GM23338 (cell line): Measurements from ENCODE around the genes HNRNPA0 and KIF20A.

DNA sequence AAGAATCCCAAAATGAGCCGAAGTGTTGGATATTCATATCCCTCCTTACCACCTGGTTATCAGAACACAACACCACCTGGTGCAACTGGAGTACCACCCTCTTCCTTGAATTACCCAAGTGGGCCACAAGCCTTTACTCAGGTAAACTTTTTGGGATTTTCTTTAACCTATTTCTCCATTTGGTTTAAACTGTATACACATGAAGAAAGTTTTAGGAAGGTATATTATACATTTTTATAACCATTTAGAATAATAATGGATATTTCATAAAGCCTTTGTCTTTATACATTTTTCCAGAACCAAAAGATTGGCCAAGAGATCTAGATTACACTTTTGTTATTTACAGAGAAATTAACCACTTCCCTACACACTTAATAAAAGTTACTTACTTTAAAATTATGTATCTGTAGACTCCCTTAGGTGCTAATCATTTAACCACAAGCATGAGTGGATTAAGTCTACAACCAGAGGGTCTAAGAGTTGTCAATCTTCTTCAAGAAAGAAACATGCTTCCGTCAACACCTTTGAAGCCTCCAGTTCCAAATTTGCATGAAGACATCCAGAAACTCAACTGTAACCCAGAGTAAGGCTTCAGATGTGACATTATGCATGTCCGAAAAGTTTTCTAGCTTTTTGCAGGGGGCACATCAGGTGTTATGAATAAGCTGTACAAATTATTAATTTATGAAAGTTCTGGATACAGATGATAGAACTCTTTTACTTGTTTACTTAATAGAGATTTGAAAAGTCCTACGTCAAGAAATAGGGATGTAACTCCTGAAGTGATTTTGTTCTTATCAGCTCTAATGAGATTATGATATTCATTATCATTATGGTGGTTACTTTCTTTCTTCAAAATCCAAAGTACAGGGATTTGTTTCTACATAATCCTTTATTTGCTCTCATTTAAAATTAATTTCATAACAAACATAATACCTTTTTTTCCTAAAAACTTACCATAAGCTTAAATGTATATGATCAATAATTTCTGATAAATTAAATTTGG is 26.4 kb downstream of the SEC24A start:
- PRO-cap: no peak
- RAMPAGE, long total RNA: no peak

DNA sequence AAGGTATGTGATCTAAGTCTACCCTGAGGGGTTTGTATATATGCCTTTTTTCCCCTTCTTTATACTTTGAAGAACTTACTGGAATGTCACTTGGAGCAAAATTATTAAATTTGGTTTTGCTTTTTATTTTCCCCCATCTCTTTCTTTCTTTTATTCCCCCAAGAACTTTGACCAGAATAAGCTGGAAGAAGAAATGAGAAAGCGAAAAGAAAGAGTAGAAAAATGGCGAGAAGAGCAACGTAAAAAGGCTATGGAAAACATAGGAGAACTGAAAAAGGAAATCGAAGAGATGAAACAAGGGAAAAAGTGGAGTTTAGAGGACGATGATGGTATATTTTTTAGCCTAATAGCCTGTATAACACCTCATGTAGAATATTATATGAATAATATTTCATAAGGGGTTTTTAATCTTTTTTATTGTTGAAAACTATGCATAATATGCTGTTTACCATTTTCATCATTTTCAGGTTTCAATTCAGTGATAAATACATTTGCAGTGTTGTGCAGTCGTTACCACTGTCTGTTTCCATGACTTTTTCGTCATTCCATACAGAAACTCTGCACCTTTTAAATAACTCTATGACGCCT is 15.0 kb downstream of the DDX46 start:
- PRO-cap: no peak
- RAMPAGE, long total RNA: no peak

GRCh38 chr5:134912042-134912820 is 7.3 kb downstream of the PCBD2 start:
- PRO-cap: no peak
- RAMPAGE, long total RNA: no peak

DNA sequence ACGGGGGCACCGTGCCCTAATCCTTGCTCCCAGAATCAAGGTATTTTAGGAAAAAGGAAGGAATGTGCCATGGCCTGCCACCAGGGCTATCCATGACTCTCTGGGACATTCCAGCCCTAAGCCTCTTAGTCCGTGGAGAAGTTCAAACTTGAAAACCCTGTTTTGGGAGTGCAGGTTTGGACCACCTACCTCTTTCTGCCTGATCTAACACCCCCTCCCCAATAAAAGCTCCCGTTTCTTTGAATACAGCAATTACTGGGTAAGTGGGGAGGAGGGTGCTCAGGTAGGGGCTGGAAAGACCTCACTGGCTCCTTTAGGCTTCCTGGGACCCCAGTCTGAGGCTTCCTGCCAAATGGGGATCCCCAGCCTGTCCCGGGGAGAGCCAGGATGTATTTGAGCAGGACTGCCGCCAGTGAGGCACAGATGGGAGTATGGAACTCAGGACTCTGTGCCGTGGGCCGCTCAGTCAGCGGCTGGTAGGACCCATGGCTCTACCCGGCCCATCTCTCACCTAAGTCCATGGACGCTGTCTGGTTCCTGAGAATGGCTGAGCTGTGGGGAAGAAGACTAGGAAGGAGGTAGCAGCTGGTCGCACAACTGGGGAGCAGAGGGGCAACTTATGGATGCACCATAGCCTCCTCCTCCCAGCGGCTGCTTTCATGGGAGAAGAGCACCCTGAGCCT is 3.7 kb upstream of the PITX1 start:
- PRO-cap: no peak
- RAMPAGE, long total RNA: no peak

DNA sequence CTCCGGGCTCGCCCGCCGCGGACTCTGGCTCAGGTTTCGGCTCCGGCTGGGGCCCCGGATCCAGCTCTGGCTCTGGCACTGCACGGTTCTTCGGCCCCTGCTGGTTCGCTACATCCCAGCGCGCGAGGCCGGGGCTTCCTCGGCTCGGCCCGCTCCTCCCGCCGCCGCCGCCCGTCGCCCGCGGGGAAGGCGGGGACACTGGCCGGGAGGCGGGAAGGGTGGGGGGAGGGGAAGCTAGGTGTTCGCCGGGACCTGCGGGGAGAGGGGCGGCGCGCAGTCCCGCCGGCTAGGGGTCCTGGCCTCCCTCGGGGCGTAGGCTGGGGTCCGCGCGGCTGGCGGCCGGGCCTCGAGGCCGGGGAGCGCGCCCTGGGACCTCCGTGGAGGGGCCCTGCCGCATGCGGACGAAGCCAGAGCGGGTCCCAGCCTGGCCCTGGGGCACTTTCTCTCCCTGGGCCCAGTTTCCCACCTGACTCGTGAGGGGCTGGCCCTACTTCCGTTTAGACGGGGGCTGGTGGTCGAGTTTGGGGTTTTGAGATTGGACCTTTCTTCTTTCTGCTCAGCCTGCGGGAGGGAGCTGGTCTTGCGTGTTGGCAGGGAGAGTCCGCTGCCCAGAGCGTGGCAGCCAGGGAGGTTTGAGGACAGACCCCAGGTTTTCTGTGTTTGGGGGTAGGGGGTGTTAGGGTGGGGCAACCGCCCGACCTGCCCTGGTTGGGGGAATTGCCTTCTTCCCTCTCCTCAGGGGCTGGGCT is 5.8 kb upstream of the PITX1 start:
- PRO-cap: no peak
- RAMPAGE, long total RNA: no peak

- PRO-cap: no peak
- RAMPAGE, long total RNA: no peak
Observed at GRCh38 chr5:135194727-135195705, 161.0 kb upstream of the PITX1 start.

GRCh38 chr5:135973337-135973865 is 18.6 kb upstream of the LECT2 start:
- PRO-cap: no peak
- RAMPAGE, long total RNA: no peak

- PRO-cap: no peak
- RAMPAGE, long total RNA: no peak
Observed at GRCh38 chr5:136018744-136019224, 10.0 kb upstream of the TGFBI start.

DNA sequence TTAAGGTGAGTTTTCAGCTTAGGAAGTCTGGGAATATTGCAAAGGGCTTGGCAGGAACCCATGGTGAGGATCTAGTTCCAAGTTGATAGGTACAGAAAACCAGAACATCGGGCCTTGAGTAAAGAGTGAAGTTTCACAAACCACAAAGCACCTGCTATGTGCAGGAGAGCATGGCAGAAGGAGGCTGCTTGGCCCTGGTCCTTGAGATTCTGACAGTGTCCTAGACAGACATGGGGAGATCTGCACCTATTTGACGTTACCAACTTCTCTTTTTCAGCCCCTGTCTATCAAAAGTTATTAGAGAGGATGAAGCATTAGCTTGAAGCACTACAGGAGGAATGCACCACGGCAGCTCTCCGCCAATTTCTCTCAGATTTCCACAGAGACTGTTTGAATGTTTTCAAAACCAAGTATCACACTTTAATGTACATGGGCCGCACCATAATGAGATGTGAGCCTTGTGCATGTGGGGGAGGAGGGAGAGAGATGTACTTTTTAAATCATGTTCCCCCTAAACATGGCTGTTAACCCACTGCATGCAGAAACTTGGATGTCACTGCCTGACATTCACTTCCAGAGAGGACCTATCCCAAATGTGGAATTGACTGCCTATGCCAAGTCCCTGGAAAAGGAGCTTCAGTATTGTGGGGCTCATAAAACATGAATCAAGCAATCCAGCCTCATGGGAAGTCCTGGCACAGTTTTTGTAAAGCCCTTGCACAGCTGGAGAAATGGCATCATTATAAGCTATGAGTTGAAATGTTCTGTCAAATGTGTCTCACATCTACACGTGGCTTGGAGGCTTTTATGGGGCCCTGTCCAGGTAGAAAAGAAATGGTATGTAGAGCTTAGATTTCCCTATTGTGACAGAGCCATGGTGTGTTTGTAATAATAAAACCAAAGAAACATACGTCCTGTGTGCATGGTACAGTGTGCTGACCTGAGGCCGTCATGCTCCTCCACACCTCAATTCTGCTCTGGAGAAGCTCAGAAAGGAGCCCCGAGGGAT is 34.4 kb downstream of the TGFBI start:
- PRO-cap: no peak
- RAMPAGE, long total RNA: no peak

DNA sequence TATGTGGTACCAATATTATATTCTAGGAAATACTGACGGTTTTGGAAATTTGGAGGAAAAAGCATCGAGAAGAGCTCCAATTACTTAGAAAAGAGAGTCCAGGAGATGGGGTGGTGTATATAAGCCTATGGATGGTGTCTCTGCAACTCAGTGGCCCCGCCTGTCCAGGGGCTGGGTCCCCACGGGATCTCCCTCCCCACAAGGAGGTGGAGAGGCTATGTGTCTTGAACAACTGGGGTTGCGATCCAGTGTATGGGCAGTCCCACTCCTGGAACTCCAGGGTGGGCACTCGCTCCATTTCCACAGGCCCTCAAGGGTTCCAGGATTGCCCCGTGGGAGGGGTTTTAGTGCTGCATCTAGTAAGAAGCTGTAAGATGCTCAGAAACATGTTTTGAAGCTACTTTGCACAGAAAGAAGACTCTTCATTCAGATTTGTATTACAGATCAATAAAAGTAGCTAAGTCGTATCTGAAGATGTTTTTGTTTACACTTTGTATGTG is 574 bp upstream of the SMAD5 start:
- PRO-cap: no peak
- RAMPAGE, long total RNA: no peak

DNA sequence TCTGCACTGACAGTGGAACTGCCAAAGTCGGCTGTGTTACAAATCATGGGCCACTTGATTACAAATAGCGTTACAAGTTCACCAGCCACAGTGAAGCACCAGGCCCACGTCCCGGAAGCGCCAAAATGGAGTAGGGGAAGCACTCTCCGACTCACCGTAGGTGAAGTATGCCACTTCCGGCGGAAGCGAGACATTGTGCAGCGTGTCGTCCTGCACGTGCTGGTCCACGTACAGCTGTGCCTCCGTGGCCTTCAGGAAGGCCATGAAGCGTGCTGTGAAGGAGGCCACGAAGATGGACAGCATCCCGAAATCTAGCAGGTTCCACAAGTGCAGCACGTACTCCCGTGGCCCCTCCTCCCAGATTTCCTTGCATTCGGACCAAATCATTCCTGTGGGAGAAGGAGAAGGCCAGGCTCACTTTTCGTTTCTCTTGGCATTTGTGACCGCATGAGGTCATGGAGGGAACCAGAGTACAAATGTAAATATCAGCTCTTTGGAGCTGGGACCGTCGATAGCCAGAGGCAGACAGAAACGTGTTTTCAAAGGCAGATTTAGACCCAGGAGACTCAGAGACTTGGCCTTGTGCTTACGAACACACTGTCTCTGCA is 58.6 kb upstream of the SMIM32 start:
- PRO-cap: no peak
- RAMPAGE, long total RNA: no peak

GRCh38 chr5:136811674-136812033 is 446.3 kb upstream of the TRPC7 start:
- PRO-cap: no peak
- RAMPAGE, long total RNA: no peak

DNA sequence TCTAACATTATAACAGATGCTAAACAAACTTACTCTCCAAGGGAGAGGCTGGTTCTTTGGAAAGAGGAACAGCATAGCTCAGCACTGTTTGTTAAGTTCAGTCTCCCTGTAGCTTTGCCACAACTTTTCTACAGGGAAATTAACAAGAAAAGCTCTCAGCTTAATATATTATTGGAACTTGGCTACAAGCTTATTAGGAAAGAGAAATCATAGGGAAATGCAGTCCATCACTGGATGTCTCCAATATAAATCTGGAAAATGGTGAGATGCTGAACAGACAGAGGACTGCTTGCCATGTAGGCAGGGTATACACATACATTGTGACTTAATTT is 275.1 kb downstream of the SPOCK1 start:
- PRO-cap: no peak
- RAMPAGE, long total RNA: no peak

GRCh38 chr5:137754255-137755172 is at the start of gene HNRNPA0:
Gene HNRNPA0 (minus strand): TSS chr5:137754363.
- PRO-cap: bidirectional peak, plus-strand start at chr5:137754519, minus-strand start at chr5:137754363; bidirectional peak, plus-strand start at chr5:137754713, minus-strand start at chr5:137754688; bidirectional peak, plus-strand start at chr5:137754781, minus-strand start at chr5:137755284
- RAMPAGE, long total RNA: no peak

DNA sequence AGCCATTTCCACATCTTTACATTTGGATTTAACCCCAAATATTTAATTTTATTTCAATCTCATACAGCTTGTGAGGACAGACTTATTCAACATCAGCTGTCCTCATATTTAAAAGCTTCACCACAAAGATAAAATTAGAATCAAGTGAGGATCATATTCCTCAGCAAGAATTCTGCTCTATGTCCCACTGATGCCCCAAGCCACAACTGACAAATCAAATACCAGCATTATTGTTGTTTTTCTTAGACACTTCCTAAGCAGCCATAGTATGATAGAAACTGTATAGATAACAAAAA is 30.0 kb upstream of the MYOT start:
- PRO-cap: no peak
- RAMPAGE, long total RNA: no peak

GRCh38 chr5:137838050-137838551 is 29.6 kb upstream of the MYOT start:
- PRO-cap: no peak
- RAMPAGE, long total RNA: no peak

GRCh38 chr5:137979472-137980103 is 53.3 kb downstream of the FAM13B start:
- PRO-cap: no peak
- RAMPAGE, long total RNA: no peak

- PRO-cap: bidirectional peak, plus-strand start at chr5:138179169, minus-strand start at chr5:138178628
- RAMPAGE, long total RNA: no peak
Observed at GRCh38 chr5:138178874-138179626, at the start of gene KIF20A. Gene KIF20A (plus strand): TSS chr5:138179112.

- PRO-cap: no peak
- RAMPAGE, long total RNA: no peak
Observed at GRCh38 chr5:138230295-138230679, 17.2 kb upstream of the CDC23 start.

DNA sequence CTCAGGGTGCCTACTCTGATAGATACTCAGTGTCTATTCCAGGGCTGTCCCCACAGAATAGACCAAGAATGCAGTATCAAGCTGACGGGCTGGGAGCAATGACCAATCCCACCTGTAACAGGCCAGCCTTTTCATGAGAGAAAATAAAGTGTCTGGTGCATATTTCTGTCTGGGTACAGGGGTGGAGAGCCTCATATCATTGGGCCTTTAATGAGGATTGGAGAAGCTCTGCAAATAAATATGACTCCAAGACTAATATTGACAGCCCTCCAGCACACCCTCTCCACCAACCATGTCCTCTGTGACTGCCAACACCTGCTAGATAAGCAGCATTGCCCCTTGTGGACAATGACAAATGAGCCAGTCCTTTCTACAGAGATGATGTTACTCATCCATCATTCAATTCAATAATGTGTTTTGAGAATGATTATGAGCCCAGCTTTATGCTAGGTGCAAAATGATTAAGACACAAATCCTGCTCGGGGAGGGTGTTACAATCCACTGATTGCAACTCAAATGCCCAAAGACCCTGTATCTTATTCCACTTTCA is 2.0 kb upstream of the GFRA3 start:
- PRO-cap: unidirectional peak, minus-strand start at position 307 of the sequence
- RAMPAGE, long total RNA: no peak